Lung (tissue), 4 donors: ENCODE measurements around a stretch of chr22.

DNA sequence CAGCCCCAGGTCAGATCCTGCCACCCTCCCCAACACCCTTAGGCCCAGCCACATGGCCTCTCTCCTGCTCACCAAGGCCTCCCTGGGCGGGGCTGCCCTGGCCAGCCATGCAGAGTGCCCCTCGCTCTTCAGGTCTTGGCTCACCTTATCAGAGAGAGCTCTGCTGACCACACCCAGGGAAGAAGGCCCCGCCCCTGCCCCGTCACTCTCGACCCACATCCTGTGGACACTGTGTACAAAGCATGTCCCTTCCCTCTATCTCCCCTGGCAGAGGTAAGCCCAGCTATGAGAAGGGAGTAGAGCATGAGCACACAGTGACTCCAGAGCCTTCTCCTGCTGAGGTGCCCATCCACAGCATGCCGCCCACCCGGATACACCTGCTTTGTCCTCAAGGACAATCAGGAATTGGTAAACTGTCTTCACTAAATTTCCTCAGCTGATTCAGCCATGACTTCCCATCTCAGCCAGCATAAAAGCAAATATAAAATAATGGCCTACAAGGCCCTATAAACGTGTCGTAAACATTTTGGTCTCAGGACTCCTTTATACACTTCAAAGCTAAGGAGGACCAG lies 106.6 kb downstream of the MICAL3 start:
- PRO-cap = no peak
- RAMPAGE, long total RNA = no peak
- RRBS = no CpG with 5 or more reads among the region's 9 CpGs

- PRO-cap = no peak
- RAMPAGE, long total RNA = no peak
- RRBS = 65% methylated on average over 2 of the region's 16 CpGs
Observed at GRCh38 chr22:17972194-17973053, 51.9 kb downstream of the MICAL3 start.

- PRO-cap = unidirectional peak, plus-strand start at chr22:18001227; unidirectional peak, minus-strand start at chr22:18001501
- RAMPAGE, long total RNA = no peak
- RRBS = 2% methylated on average over 61 of the region's 109 CpGs
Observed at GRCh38 chr22:18000959-18002026, 23.1 kb downstream of the MICAL3 start.

- PRO-cap = no peak
- RAMPAGE, long total RNA = no peak
- RRBS = no CpG with 5 or more reads among the region's 11 CpGs
Observed at GRCh38 chr22:18049913-18050545, 25.7 kb upstream of the MICAL3 start.

DNA sequence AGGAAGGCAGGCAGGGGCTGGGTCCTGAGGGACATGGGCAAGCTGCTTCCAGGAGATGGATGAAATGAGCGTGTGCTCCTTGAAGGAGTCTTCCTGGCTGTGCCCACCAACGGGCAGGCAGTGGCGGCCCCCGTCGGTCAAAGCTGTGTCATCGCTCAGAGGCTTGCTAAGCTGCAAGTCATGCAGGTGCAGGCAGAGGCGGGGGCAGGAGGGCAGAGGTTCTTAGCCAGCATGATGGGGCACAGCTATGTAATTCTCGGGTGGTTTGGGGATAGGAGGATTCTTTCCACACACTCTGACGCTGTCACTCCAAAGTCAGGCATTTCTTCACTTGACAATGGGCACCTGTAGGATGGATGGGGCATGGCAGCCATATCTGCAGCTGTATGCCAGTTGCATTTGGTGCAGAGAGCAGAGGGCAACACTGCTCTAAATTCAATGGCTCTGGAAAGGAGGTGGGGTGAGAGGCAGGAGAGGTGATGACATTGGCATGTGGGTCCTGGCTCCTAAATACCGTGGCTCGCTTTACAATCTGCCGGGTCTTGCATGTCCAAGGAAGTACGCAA lies 12.4 kb upstream of the PEX26 start:
- PRO-cap = no peak
- RAMPAGE, long total RNA = no peak
- RRBS = no CpG with 5 or more reads among the region's 13 CpGs

DNA sequence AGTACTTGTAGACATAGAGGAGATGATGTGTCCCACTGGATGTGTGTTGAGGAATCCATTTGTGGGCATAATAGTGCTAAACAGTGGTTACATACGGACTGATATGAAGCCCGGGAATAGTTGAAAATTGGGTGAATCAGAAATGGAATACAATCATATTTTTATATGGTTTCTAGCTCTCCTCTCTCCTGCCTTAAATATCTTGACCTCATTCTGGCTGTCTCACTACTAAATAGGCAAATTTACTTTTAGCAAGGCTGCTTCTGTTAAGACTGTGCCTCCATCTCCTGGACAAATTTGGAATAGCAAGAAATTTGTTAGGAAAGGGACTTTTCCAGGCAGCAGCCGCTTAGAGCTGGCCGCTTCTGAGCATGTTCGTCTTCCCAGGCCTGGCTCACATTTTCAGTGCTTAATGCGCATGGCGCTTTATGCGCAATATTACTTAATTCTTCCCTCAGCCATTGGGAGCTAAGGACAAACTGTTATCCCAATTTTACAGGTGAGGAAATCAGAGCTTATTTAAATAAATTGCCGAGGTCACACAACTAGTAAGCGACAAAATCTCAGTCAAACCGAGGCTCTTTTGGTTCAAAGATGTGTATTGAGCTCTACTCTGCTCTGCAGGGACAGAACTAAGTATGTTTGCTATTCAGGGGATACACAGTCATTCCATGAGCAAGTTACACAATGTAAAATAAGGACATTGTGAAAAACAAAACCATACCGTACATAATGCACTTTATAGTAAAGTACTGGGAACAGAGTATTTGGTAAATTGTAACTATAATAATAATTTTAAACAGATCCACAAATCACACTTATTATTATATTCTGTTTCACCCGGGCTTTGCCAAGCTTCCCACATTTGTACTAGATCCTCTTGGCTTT lies 1.6 kb upstream of the PEX26 start:
- PRO-cap = no peak
- RAMPAGE, long total RNA = no peak
- RRBS = no CpG with 5 or more reads among the region's 13 CpGs

DNA sequence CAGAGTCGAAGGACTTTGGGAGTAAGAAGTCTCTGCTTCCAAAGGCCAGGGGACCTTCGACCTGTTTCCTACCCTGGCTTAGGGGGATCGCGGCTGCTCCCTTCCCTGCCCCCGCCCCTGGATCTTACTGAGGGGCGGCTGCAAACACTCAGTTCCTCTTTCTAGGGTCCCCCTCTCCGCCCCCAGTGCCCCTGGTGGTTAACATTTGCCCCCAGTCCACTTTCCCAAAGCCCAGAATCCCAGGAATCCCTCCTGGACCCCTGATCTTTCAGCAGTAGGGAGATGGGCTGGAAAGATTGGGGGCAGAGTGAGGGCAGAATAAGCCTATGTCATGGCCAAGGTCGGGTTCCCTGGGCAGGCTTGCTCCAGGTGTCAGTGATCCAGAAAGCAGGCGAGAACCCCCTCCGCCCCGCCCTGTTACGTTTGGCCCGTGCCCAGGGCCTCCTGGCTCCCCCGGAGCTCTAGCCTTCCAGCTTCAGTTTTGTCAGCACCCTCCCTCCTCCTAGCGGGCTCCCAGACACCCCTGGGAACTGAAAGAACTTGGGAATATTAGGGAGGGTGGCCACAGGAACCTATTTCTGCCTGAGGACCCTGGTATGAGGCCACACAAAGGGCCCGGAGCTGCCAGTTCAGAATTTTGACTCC lies 976 bp downstream of the TUBA8 start:
- PRO-cap = no peak
- RAMPAGE, long total RNA = no peak
- RRBS = no CpG with 5 or more reads among the region's 16 CpGs

DNA sequence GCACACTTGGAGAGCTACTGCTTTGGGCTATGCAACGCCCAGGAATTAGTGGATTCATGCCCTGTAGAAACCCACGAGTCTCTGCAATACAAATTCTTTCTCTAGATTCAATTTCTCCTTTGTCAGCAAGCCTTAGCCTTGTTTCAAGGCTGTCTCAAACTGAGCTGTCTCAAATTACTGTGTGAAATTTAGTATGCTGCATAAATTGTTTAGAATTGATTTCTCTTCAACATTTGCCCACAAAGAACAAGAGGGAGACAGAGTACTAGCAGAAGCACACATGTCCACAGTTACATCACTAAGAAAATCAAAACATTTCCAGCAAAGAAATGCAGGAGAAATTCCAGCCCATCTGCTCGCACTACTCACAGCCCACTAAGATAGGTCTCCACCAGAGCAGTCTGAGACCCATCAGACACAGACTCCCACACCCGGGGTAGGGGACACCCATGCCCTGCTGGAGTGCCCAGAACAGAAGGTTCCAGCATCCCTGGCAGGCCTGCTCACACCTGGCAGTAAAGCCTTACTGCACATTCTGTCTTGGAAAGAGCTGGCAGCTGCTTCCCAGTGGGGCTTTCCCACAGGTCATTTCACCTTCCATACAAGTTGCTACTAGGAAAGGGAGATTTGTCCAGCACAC lies 17.9 kb downstream of the DGCR2 start:
- PRO-cap = no peak
- RAMPAGE, long total RNA = no peak
- RRBS = no CpG with 5 or more reads among the region's 4 CpGs

- PRO-cap = no peak
- RAMPAGE, long total RNA = no peak
- RRBS = 2% methylated on average over 49 of the region's 87 CpGs
Observed at GRCh38 chr22:19149301-19150012, 635 bp downstream of the GSC2 start.

DNA sequence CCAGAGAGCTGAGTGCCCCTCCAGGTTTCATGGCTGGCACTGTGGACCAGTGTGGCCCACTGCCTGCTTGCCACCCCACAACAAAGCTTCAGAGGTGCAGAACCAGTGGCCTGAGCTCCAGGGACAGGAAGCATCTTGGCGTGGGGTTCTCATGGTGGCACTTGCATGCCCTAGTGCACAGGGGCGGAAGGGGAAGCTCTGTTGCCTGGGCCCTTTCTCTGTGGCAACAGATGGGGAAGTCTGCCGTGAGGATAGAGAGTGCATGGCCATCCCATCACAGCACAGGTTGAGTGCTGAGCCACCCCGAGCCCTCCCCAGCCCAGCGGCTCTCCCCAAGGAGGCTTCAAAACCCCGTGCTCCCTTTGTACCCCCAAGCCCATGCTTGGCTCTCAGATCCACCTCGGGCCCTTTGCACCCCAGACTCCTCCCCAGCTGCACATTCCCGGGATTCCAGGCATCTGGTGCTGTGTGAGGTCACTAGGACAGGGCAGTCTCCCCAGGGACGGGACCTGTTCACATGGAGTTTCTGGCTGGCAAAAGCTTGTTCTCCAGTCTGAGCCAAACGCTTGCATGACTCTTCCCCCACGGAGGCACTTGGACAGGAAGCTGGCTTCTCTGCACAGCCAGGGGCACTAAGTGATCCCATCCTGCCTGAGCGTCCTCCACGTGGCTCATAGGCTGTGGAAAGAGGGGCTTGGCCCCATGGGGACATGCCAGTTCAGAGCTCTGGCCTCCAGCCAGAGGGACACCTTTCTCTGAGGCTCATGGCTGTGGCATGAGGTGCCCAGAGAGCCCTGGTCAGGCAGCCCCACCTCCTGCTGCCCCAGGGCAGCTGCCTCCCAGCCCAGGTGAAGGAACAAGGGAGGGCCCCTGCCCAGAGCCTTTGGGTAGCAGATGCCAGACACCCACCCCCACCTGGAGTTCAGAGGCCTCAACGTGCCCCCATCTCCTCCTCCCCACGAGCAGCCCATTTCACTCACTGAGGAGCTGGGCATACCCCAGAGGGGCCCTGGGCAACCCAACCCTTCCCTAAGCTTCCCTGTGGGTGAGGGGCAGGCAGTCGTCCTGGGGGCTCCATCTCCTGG lies 4.0 kb downstream of the SLC25A1 start:
- PRO-cap = no peak
- RAMPAGE, long total RNA = no peak
- RRBS = no CpG with 5 or more reads among the region's 16 CpGs

GRCh38 chr22:19275521-19276267 lies 15.8 kb downstream of the CLTCL1 start:
- PRO-cap = no peak
- RAMPAGE, long total RNA = no peak
- RRBS = no CpG with 5 or more reads among the region's 11 CpGs

DNA sequence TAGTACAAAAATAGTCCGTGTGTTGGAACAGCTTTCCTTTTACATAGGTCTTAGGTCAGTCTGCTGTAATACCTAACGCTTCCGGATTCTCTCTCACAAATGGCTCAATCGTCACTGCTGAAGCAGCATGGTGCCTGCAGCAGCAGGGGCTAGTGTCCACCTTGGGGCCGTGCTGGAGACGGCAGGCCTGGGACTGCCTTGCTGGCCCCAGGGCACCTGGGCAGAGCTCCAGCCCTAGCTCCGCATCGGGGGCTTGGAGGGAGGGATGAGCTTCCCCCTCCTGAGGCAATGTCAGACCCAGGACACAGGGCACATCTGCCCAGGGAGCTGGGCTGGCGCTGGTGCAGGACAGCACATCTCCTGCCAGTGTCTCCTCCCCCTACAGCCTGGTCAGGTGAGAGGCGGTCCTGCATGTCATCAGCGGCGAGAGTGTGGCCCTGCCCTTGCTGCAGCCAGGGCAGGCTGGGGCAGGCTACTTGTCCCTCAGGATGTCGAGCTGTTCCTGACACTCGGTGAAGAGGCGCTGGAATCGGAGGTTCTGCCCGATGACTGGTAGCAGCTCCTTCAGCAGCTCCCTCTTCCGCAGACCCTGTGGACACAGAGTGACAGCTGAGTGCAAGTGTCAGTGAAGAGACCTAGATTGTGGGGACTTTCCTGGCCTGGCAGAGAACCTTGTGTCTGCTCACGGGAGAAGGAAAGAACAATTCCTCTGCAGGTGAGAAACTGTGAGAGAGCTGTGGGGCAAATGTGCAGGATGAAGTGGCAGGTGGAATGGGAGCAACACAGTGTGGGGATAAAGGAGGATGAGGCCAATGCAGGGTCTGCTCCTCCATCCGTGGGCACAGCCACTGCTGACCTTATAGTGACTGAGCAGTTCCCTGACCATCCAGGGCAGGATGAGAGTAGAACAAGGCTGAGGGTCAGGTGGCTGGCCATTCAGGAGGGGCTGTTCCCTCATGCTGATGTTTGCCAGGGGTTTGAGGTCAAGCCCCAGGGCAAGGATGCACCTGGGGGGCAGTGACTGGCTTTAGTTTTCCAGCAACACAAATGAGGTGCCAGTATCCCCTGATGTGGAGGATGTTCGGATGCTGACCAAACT lies 39.8 kb upstream of the CLTCL1 start:
- PRO-cap = no peak
- RAMPAGE, long total RNA = no peak
- RRBS = no CpG with 5 or more reads among the region's 21 CpGs

GRCh38 chr22:19397709-19398493 lies 33.6 kb downstream of the HIRA start:
- PRO-cap = no peak
- RAMPAGE, long total RNA = no peak
- RRBS = no CpG with 5 or more reads among the region's 8 CpGs

- PRO-cap = no peak
- RAMPAGE, long total RNA = no peak
- RRBS = no CpG with 5 or more reads among the region's 11 CpGs
Observed at GRCh38 chr22:19483404-19484102, 3.8 kb downstream of the CDC45 start.

- PRO-cap = no peak
- RAMPAGE, long total RNA = no peak
- RRBS = no CpG with 5 or more reads among the region's 10 CpGs
Observed at GRCh38 chr22:19622187-19622637, 92.1 kb upstream of the SEPTIN5 start.

DNA sequence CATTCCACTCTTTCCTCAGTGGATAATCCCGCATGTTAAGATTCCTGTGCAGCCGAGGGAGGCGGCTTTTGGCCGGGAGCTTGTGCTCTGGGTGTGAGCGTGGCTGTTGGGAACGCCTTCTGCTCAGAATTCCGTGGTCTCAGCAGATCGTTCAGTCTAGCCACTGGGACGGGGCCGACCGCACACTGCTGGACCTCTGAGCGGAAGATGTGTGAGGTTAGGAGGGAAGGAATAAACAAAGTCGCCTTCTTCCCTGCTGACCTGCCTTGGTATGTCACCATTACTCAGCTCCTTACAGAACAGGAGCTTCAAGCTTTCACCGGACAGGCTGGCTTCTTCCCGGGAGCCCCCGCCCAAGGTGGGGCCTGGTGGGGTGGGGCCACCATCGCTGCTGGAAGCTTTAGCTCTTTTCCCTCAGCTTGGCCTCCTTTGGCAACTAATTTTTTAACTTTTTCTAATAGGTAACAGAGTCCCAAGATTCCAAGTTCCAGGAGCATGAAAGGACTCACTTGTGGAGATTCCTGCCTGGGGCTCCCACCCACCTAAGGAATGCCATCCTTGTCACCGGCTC lies 22.5 kb upstream of the SEPTIN5 start:
- PRO-cap = no peak
- RAMPAGE, long total RNA = no peak
- RRBS = 57% methylated on average over 1 of the region's 18 CpGs

GRCh38 chr22:19721657-19722164 lies 1.6 kb upstream of the GP1BB start:
- PRO-cap = no peak
- RAMPAGE, long total RNA = no peak
- RRBS = 20% methylated on average over 9 of the region's 34 CpGs

DNA sequence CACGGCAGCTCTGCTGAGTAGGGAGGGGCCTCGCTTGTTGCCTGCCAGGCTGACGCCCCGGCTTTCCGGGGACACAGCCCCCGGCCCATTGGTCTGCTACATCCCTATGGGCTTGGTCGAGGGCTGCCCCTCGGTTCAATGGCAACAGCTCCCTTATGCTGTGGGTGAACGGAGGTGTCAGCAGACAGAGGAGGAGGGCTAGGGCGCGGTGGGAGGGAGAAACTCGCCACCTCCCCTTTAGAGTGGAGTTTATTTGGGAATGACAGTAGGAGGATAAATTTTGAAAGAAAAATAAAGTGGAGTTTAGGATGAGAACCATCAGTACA lies 37.8 kb upstream of the GNB1L start:
- PRO-cap = no peak
- RAMPAGE, long total RNA = no peak
- RRBS = no CpG with 5 or more reads among the region's 12 CpGs

GRCh38 chr22:19938039-19938689 lies 3.4 kb upstream of the COMT start:
- PRO-cap = no peak
- RAMPAGE, long total RNA = no peak
- RRBS = no CpG with 5 or more reads among the region's 7 CpGs

- PRO-cap = no peak
- RAMPAGE, long total RNA = no peak
- RRBS = under 1% methylated on average over 4 of the region's 15 CpGs
Observed at GRCh38 chr22:19940974-19941608, 481 bp upstream of the COMT start.